Gastroesophageal sphincter (tissue), 4 donors: ENCODE measurements around a stretch of chr2.

DNA sequence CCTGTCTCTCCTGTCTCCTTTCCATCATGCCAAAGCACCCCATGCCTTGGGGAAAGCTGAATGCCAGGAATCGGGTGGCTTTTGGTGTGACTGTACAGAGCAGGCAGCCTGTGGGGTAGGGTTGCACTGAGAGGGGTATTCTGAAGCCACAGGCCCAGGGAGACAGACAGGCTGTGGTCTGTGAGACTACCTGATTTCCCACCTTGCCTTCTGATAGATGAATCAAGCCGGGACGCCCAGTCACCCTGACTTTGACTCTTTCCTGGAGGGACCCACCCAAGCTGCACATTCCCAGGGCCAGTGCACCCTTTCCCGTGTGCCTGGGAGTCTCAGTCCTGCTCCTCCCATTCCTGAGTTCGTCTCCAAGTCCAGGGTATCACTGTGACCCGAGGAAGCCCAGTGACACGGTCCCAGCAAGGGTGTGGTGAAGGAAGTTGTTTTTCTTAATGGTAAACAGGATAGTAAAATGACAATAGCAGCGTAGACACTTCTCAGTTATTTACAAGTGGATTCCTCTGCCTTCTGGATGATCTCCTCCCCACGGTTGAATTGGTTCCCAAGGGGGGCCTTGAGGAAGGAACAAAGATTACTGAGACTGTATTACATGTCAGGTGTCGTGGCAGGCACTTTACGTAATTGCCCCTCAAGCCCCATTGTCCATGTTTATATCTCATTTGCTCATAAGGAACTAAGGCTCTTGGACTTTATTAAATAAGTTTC, 123.2 kb downstream of the PRKCE start:
- PRO-cap: no peak
- RAMPAGE, long total RNA, 4 experiments: no peak in any of the 4 experiments

GRCh38 chr2:45778825-45779187, 127.3 kb downstream of the PRKCE start:
- PRO-cap: no peak
- RAMPAGE, long total RNA, 4 experiments: no peak in any of the 4 experiments

DNA sequence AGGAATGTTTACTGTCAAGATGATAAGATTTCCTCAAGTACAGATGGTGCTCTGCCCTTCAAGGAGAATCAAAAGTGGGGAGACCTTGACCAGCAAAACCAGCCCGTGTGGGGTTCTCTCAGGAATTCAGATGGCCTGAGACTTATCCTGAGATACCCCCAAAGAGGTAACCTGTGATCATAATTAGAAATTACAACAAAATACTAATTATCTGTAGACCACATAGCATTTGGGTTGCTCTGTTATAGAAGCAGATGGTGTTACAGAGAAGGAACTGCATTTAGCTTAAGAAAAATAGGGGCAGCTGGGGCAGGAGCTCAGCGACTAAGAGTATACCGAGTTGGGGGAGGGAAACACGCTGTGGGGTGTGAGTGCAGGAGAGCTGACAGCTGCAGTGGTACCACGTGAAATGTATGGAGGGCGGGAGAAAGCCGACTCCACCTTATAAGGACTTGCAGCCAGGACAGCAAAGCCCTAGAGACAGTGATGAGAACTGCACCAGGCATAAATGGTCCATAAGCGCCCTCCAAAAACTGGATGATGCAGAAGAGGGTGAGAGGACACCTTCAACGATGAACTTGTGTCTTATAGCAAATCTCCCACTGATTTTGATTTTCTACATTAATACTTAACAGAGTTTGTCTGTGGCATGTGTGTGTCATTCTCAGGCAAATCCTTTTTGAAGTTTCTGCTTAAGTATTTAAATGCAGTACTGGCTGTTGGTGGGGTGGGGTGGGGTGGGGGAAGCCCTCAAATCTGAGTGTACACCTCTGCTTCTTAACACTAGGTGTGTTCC, 237.6 kb downstream of the PRKCE start:
- PRO-cap: no peak
- RAMPAGE, long total RNA, 4 experiments: no peak in any of the 4 experiments

DNA sequence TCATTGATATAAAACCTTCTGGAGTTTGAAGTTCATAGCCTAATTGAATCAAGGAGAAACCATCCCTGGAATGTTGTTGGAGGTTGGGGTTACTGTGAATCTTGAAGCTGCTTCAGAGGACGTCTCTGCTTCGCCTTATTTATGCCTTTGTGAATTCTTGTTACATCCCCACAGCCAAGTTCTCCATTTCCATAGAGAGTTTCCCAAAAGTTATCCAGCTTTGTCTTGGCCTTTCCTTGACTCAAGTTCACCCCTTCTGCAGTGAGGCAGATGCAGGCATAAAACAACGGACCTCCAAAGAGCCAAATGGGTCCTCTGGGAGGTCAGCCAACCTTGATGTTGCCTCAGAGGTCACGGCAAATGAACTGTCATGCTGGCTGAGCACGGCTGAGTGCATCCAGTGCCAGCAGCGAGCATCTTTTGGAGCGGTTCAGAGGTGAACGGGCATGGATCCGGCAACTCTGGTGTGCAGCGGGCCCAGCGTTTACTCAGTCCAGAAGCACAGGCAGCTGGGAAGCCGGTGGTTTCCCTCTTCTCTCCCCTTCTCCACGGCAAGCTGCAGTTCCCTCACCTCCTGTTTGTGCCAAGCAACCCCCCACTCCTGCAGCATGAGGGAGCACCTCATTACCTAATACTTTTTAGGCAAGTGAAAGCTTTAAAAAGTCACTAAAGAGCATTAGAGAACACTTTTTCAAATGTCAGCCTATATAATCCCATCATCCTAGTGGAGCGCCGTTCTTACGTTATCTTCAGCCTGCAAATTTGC, 317.8 kb downstream of the PRKCE start:
- PRO-cap: no peak
- RAMPAGE, long total RNA, 4 experiments: no peak in any of the 4 experiments

DNA sequence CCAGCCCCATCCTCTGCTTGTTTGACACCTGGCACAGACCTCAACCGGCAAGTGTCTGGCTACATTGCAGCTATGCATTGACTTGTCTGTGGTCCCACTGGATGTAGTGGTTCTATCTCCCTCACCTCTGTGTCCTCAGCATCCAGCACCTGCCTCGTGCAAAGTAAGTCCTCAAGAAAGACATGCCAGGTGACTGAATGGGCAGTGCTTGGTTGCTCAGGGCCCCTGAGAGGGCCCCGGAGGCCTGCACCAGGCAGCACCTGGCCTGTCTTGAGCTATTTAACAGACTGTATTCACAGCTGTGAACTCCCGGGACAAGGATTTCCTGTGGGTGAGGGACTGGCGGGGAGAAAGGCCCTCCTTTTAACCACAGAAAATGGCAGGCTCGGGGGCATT, 19.9 kb upstream of the EPAS1 start:
- PRO-cap: no peak
- RAMPAGE, long total RNA, 4 experiments: no peak in any of the 4 experiments

- PRO-cap: no peak
- RAMPAGE, long total RNA, 4 experiments: no peak in any of the 4 experiments
These were observed 3.4 kb downstream of the EPAS1 start for GRCh38 chr2:46300402-46301172.

GRCh38 chr2:46336528-46336974, 39.3 kb downstream of the EPAS1 start:
- PRO-cap: no peak
- RAMPAGE, long total RNA, 4 experiments: no peak in any of the 4 experiments

DNA sequence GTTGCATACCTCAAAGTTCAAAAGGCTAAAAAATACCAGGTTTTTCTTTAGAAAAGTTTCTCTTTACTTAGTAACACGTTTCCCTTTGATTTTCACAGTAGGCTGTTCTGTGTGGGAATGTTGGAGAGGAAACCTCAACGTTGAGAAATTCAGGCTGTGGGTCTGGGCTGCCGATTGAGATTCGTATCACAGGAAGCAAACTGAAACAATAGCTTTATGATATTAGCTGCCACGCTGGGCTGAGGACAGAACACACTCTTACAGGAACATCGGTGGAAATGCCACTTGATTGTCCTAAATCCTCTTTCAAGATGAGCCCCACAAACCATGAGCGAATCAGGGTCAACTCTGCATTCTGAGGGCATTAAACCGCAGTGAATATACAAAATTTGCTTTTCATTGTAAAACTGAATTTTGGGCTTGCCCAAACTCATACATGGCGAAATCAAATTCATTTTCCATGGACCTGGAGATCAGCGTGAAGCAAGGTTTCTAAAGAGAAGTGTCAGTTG, 53.2 kb downstream of the EPAS1 start:
- PRO-cap: bidirectional peak, plus-strand start at position 248 of the sequence, minus-strand start at position 119 of the sequence
- RAMPAGE, long total RNA, 4 experiments: no peak in any of the 4 experiments

DNA sequence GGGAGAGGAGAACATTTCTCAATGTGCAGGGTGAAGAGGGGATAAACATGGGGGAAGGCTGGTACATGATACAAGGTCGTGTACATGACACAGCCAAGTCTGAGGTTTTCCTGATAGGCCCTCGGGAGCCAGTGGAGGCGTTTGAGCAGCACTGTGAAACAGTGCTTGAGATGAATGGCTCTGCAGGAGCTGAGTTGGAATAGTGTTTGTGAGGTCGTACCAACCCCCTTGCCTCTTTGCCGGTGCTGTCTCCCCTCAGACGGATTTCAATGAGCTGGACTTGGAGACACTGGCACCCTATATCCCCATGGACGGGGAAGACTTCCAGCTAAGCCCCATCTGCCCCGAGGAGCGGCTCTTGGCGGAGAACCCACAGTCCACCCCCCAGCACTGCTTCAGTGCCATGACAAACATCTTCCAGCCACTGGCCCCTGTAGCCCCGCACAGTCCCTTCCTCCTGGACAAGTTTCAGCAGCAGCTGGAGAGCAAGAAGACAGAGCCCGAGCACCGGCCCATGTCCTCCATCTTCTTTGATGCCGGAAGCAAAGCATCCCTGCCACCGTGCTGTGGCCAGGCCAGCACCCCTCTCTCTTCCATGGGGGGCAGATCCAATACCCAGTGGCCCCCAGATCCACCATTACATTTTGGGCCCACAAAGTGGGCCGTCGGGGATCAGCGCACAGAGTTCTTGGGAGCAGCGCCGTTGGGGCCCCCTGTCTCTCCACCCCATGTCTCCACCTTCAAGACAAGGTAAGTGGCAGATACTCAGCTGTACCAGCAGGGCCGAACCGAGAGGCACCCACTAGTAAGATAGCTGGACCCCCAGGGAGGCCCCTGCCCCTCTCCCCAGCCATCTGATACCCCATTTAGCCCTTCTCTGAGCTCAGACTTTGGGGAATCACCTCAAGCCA, 83.0 kb downstream of the EPAS1 start:
- PRO-cap: no peak
- RAMPAGE, long total RNA, 4 experiments: no peak in any of the 4 experiments

DNA sequence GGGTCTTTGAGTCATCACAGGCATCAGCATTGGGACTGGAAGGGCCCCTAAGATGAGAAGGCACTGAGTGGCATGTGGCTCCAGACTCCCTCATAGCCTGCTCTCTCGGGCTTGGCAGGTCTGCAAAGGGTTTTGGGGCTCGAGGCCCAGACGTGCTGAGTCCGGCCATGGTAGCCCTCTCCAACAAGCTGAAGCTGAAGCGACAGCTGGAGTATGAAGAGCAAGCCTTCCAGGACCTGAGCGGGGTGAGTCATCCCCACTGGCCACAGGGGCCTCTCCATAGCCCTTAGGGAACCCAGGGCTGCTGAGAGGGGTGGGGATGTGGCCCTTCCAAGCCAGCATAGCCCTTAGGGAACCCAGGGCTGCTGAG, 84.3 kb downstream of the EPAS1 start:
- PRO-cap: no peak
- RAMPAGE, long total RNA, 4 experiments: no peak in any of the 4 experiments

DNA sequence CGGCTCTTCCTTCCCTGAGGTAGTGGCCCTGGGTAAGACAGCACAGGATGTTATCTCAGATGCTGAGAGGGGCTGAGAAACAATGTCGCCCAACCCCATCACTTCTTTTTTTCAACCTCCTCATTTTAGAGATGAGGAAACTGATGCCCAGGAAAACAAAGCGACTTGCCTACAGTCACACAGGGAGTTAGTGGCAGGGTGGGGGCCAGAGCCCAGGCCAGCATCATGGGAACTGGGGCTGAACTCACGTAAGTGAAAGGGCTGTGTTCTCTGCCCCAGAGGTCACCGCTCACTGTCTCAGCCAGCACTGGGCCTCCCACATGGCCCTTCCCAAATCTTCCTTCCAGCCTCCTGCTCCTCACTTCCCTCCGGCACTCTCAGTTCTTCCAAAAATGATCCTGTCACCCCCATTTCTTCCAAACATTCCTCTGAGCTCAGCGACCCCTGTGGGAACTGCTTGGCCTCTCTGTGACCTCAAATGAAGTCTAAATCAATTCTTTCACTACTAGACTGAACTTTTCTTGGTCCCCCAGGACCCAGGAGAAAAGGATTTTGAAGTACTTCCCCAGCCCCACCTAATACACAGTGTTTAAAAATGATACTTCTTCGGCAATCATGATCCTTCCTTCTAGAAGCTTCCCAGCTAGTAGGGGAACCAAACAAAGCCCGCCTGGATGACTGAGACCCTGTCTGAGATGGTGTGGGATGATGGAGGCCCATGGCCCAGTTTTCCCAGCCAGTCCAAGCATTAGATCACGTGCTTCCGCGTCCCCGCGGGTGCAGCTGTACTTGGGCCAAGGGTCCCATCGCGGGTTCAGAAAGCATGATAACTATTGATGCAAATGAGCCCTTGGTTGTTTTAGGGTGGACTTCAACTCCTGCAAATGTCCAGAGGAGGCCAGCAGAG, 91.8 kb downstream of the EPAS1 start:
- PRO-cap: no peak
- RAMPAGE, long total RNA, 4 experiments: no peak in any of the 4 experiments

GRCh38 chr2:46452541-46452749, 89.8 kb upstream of the RHOQ start:
- PRO-cap: no peak
- RAMPAGE, long total RNA, 4 experiments: no peak in any of the 4 experiments

- PRO-cap: no peak
- RAMPAGE, long total RNA, 4 experiments: no peak in any of the 4 experiments
These were observed 82.8 kb upstream of the RHOQ start for GRCh38 chr2:46459549-46459753.

- PRO-cap: no peak
- RAMPAGE, long total RNA, 4 experiments: no peak in any of the 4 experiments
These were observed 80.5 kb upstream of the RHOQ start for GRCh38 chr2:46461804-46462269.

GRCh38 chr2:46487871-46488519, 54.3 kb upstream of the RHOQ start:
- PRO-cap: no peak
- RAMPAGE, long total RNA, 4 experiments: no peak in any of the 4 experiments

GRCh38 chr2:46583402-46583770, 33.5 kb downstream of the PIGF start:
- PRO-cap: no peak
- RAMPAGE, long total RNA, 4 experiments: no peak in any of the 4 experiments

DNA sequence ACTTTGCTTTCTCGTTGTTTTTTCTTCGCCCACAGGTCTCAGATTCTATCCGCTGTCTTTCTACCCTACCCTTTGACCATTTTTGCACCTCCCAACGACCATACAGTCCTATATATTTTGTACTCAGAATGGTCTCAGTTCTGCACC, 222 bp downstream of the CRIPT start:
- PRO-cap: no peak
- RAMPAGE, long total RNA, 4 experiments: no peak in any of the 4 experiments

GRCh38 chr2:46631868-46632715, 15.1 kb downstream of the CRIPT start:
- PRO-cap: no peak
- RAMPAGE, long total RNA, 4 experiments: no peak in any of the 4 experiments

GRCh38 chr2:46812101-46813322, 103.1 kb downstream of the MCFD2 start:
- PRO-cap: no peak
- RAMPAGE, long total RNA, 4 experiments: no peak in any of the 4 experiments

GRCh38 chr2:46854280-46854584, 61.4 kb downstream of the MCFD2 start:
- PRO-cap: bidirectional peak, plus-strand start at chr2:46854528, minus-strand start at chr2:46854391
- RAMPAGE, long total RNA, 4 experiments: no peak in any of the 4 experiments